Measurements from ENCODE around the genes TTC4, PCSK9 and USP24.

DNA sequence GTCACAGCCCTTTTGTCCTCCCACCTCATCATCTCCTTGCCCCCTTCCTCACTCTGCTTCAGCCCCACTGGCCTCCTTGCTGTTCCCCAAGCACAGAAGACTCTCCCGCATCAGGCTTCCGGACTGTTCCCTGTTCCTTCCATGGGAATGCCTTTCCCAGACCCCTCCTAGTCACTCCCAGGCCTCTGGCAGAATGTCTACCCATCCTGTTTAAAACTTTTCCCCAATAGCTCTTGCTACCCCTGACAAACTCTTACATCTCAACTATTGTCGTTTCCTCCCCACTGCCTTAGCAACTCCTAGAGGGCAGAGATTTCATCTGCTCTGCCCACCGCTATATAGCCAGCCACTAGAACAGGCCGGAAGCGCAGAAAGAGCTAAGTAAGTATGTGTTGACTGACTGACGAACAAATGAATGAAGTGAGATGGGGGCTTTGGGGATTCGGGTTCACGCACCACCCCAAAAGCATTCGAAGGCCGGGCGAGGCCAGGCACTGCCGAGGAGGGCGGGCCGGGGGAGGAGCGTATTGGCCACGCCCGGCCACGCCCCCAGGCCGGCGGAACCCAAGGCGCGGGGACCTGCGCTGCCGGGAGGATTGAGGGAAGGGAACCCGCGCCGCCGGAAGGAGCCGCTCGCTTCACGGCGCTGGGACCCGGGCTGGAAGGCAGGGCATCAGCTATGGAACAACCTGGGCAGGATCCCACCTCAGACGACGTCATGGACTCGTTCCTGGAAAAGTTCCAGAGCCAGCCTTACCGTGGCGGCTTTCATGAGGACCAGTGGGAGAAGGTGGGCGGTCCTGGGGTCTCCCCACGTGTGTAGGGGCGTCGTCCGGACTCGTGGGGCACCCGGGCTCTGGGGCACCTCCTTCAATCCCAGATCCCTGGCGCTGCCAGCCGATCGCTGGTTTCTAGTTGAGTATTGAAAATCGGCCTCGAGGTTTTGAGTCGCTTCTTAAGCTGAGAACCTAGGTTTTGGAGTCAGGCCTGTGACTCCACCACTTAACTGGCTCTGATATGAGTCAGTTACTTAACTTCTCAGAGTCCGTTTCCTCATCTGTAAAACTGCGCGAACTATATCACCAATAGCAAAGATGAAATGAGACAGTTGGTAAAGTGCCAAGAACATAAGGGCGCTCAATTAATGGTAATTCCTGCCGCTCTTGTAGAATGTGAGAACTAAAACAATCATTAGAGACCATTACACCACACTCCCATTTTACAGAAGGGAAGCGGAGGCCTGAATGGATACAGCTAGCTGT is at the start of gene TTC4:
Gene TTC4, plus strand, starts transcription at position 632 of the 1,262 bp plus-strand sequence.
- RRBS, 2 experiments = 18% methylated on average over 2 of the region's 58 CpGs; no CpG with 5 or more reads in 1 of the 2 experiments

GRCh38 chr1:54780898-54781749 is 16.8 kb upstream of the PARS2 start:
- RRBS, 2 experiments = 20 to 30% methylated on average over 17 of the region's 77 CpGs

- RRBS, 2 experiments = no CpG with 5 or more reads among the region's 7 CpGs
These were observed 21.9 kb downstream of the DHCR24 start for GRCh38 chr1:54865063-54865463.

GRCh38 chr1:54883074-54883836 is 3.7 kb downstream of the DHCR24 start:
- RRBS, 2 experiments = no CpG with 5 or more reads among the region's 10 CpGs

DNA sequence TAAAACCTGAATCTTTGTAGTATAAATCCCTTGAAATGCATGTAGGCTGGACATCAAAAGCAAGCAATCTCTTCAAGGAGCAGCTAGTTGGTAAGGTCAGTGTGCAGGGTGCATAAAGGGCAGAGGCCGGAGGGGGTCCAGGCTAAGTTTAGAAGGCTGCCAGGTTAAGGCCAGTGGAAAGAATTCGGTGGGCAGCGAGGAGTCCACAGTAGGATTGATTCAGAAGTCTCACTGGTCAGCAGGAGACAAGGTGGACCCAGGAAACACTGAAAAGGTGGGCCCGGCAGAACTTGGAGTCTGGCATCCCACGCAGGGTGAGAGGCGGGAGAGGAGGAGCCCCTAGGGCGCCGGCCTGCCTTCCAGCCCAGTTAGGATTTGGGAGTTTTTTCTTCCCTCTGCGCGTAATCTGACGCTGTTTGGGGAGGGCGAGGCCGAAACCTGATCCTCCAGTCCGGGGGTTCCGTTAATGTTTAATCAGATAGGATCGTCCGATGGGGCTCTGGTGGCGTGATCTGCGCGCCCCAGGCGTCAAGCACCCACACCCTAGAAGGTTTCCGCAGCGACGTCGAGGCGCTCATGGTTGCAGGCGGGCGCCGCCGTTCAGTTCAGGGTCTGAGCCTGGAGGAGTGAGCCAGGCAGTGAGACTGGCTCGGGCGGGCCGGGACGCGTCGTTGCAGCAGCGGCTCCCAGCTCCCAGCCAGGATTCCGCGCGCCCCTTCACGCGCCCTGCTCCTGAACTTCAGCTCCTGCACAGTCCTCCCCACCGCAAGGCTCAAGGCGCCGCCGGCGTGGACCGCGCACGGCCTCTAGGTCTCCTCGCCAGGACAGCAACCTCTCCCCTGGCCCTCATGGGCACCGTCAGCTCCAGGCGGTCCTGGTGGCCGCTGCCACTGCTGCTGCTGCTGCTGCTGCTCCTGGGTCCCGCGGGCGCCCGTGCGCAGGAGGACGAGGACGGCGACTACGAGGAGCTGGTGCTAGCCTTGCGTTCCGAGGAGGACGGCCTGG is at the start of gene PCSK9:
Gene PCSK9, plus strand, starts transcription at position 559 of the 1,005 bp plus-strand sequence.
- RRBS, 2 experiments = 1 to 2% methylated on average over 8 of the region's 66 CpGs

- RRBS, 2 experiments = no CpG with 5 or more reads among the region's 3 CpGs
These were observed 87.3 kb downstream of the USP24 start for GRCh38 chr1:55127857-55128309.

GRCh38 chr1:55195962-55196495 is 19.1 kb downstream of the USP24 start:
- RRBS, 2 experiments = no CpG with 5 or more reads among the region's 3 CpGs

GRCh38 chr1:55215207-55216020 is at the start of gene USP24:
TSS of gene USP24 (minus strand) at chr1:55215364.
- RRBS, 2 experiments = 1 to 2% methylated on average over 44 of the region's 92 CpGs

GRCh38 chr1:55216021-55216619 is 956 bp upstream of the USP24 start:
- RRBS, 2 experiments = no CpG with 5 or more reads among the region's 15 CpGs

DNA sequence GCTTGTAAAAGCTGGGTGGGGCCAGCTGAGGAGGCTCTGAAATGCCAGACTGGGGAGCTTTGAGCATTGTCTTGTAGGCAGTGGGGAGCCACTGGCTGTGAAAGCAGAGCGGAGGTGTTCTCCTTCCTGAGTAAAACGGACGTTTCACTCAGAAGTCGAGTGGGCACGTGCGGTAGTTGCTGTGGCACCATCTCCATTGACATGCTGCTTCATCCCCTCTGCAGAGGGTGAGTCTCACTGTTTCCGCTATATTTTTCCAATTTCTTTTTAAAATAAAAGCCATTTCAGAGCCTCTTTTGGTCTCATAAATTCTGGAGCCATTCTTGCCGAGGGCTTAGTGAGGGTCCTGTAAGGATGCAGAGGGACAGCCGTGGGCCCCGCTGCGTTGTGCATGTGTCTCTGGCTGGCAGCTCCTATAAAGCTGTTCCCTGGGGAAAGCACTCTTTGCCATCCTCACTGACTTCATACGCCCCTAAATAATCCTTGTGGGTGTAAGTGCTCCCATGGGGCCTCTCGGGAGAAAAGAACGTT is 72.8 kb upstream of the USP24 start:
- RRBS, 2 experiments = no CpG with 5 or more reads among the region's 14 CpGs

DNA sequence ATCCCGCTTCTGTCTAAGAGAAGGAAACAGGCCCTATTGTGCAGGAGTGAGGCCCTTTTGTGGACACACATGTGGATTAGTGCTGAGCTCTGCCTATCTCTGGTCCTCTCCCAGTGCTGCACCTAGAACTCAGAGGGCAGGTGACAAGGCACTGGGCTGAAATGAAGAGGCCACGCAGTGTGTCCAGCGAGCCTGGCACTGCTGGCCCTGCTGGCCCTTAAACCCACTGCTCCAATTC is 160.2 kb upstream of the USP24 start:
- RRBS, 2 experiments = no CpG with 5 or more reads among the region's 3 CpGs

DNA sequence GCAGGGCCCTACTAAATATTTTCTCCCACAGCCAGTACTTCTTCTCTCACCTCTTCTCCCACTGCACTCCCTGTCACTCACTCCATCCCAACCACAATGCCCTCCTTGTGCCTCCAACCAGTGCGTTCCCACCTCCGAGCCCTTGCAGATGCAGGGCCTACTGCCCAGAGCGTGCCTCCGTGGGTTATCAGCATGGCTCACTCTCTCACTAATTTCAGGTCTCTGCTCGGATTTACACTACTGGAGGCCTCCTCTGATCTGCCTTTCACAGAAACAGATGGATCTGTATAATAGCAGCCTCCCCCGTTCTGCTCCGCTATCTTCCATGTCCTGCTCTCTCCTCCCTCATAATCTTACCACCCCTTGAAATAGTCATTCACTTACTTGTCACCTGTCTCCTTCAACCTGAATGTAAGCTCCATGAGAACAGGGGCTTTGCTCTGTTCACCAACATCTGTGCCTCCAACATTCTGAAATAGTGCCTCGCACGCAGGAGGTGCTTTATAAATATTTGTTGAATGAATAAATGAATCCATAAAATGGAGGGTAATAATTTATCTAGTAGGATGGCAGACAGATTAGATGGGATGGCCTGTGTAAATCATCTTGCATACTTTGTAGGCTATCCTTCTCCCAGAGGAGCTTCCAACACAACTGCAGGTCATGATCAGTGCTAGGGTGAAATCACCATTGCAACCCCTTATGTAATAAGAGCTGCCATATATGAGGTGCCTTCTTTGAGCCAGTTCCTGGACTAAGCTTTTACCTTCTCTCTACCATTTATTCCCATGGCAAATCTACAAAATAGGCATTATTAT is 195.0 kb downstream of the PLPP3 start:
- RRBS, 2 experiments = no CpG with 5 or more reads among the region's 9 CpGs

DNA sequence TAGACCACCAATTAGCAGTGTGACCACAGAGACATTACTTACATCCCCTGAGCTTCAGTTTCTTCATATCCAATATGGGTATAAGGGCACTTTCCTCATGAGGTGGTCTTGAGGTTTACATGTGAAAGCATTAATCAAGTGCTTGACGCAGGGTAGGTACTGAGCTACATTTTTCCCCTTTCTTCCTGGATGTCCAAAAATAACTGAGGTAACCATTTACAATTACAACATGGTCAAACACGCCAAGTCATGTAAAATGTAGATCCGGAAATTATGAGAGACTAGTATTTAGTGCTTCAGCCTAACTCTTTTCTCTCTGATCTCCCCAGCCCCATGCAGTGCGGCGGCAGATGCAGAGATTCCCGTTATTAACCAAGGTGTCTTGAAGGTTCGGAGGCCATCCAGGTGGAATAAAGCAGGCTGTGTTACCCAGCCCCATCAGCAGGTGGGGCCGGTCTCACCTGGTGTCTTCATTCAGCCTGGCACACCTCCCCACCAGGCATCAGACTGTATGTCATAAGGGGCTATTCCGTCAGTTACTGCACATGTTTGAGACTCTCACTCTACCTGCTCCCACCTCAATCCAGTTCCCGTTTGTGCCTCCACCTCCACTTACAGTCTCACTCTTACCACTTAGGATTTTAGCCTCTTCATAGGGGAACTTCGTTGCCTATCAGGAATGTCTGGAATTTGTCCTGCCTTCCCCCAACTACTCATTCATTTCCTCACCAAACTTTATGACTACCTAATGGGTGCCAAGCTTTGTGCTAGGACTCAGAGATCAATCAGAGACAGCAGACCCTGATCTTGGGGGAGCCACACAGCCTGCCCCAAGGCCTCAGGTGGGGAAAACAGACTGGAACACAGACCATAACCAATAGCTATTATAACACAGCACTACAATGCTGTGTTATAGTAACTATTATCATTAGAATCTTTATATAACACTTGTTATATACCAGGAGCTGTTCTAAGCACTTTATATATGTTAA is 170.2 kb downstream of the PLPP3 start:
- RRBS, 2 experiments = no CpG with 5 or more reads among the region's 11 CpGs

DNA sequence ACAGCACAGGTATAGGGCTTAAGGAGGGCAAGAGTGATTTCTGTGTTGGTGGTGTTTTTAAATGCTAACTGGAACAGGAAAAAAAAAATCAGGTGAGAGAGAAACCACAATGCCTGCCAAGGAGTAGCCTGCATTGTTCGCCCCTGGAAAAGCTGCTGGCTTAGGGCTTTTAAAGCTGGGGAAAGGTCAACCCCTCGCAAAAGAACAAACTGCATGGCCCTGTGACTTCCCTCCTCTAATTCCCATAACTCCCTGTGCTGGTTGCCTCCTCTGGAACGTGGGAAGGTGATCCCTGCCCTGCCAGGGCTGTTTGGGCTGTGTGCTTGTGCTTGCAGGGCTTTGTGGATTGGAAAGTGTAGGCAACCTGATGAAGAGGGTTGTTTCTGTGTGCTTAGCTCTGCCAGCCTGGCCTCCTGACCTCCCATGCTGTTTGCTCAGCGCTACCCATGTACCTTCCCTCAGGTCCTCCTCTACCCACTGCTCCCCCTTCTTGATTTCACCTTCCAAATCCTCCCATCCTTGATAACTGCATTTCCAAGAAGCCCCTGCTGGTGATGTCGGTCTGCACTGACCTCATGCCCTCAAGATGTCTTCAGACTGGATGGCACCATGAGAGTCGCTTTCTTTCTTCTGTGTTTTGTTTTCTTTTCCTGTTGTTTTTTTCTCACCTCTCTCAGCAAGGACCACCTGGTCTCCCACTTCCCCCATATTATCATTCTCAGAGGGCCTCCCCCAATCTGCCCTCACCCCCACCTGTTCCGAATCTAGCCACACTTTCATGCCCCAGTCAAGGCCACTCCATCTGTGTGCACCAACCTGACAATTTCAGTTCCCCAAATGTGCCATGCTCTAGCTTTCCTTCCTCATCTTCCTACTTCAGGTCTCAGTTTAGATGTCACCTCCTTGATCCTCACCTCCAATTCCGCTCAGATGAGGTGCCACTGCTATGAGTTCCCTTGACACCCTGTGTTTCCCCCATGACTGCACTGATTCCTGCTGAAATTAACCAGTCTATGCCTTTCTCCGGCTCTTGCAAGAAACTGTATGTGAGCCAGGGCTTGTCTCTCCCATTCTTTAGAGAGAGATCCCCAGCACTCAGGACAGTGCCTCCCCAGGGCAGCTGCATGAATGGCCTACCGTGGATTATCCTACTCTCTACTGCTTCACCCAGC is 146.5 kb downstream of the PLPP3 start:
- RRBS, 2 experiments = no CpG with 5 or more reads among the region's 10 CpGs

GRCh38 chr1:56456588-56457330 is 122.6 kb downstream of the PLPP3 start:
- RRBS, 2 experiments = no CpG with 5 or more reads among the region's 9 CpGs

DNA sequence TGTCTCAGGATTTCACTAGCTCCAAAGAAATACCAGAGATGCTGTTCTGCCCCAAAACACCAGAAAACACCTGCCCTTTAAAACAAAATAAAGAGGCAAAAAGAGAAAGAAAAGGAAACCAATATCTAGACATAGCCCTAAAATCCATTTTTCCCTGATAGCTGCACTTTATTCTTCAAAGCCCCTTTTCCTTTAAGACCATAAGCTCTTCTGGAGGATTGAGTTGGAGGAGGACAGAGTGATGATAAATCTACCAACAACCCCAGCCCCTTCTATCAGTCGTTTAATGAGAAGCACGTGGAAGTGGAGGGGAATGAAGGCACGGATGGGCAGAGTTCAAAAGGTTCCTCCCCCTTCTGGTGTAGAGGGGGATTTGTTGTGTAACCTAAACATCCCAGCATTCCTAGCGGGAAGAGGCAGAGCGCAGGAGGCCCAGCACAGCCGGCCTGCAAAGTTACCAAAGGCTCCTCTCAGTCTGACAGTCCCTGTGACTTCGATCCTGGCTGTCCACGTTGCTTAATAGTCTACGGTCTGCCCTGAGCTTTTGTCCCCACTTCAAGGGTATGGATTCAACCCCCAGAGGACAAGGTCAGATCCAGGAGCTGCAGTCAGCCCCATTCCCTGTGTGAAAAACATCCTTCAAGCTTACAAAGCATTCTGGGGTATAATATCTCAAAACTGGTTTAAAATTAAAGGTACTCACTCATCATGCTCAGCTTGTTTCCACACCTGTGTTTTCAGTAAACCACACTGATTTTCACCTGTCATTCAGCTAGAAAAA is 118.1 kb downstream of the PLPP3 start:
- RRBS, 2 experiments = no CpG with 5 or more reads among the region's 9 CpGs

GRCh38 chr1:56523652-56523999 is 55.7 kb downstream of the PLPP3 start:
- RRBS, 2 experiments = no CpG with 5 or more reads among the region's 3 CpGs

DNA sequence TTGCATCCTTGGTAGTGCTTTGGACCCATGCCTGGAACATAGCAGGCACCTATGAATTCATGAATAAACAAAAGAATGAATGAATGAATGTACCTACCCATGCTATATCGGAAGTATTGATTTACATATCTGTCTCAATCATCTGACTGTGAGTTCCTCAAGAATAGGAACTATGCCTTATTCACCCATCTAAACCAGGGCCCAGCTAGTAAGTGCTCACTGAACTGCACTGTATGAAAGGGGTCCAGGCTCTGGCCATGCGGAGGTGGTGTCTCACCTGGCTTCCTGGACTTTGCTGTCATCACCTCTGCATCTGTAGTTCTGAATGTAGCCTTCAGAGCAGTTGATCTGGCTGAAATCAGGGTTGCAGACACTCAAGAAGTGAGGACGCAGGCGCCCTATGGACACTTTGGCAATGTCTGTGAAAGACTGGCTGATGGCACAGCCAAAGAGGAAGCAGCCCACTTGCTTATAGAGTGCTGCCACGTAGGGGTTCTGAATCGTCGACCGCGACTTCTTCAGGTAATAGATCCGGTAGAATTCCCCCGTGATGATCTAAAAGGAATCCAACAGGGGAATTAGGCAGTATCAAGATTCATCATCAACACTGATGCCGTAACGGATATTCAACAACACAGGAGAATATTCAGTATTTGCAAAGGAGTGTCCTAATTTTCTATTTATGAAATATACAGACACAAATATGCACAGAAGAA is 55.2 kb downstream of the PLPP3 start:
- RRBS, 2 experiments = no CpG with 5 or more reads among the region's 13 CpGs

- RRBS, 2 experiments = no CpG with 5 or more reads among the region's 3 CpGs
These were observed 811 bp downstream of the PRKAA2 start for GRCh38 chr1:56645985-56646265.

Data from bronchial epithelial cell (primary cell).